ENCODE measurements around the genes NAT9 and OTOP2.

GRCh38 chr17:73228606-73229187 lies 3.5 kb downstream of the FAM104A start:
- PRO-cap: no peak

DNA sequence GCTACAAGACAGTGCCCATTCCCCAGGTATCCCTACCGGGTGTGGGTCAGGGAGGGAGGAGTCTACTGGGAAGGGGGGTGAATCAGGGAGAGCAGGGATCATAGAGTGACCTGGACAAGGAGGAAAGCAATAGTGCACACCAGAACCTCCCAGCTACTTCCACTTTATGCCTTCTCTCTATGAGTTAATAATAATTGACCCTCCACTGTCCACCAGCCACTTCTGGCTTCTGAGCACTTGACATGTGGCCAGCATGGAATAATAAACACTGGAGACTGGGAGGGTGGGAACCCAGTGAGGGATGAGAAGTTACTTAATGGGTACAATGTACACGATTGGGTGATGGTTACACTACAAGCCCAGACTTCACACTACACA lies 11.5 kb downstream of the CDC42EP4 start:
- PRO-cap: no peak

DNA sequence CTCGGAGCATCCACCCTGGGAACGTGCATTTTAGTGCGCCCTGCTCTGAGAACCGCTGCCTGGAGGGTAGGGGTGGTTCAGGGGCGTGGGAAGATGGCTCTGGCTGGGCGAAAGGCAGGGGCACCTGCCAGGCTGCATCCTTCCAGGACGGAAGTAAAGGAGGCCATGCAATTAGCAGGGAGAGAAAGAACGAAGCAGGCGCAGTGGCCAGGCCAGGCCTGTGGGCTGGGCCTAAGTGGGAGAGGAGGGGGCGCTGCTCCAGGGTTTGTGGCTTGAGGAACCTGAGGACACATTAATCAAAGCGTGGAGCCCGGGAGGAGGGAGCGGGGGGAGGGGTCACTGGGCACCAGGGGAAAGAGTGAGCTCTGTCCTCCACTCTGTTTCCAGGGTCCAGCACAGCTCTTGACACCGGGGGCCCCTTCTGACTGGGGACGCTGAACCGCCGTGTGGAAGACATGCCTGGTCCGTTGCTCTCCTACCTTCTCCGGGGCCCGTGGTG lies 49.5 kb upstream of the CDC42EP4 start:
- PRO-cap: no peak

GRCh38 chr17:73474350-73474797 lies 162.6 kb upstream of the CDC42EP4 start:
- PRO-cap: no peak

DNA sequence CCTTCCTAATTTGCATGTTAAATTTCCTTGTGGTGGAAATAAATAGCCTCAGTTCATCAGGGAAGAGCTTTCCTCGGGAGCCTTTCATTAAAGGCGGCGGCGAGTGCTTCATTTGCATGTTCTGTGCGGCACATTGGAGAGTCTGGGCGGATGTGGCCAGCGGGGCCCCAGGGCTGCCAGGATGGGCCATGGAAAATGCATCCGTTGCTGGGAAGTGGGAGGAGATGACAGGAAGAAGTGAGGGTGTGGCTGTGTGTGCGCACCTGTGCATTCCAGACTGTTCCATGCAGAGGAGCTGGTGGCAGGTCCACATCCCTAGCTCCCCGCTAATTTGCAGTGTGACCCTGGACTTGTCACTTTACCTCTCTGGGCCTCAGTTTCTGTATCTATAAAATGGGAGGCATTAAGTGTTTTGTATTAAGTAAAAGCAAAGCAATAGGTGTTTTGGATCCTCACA lies 151.0 kb downstream of the SDK2 start:
- PRO-cap: no peak

GRCh38 chr17:74055383-74056048 lies 148.0 kb upstream of the RPL38 start:
- PRO-cap: no peak

- PRO-cap: no peak
Measured at GRCh38 chr17:74208824-74209537, 4.4 kb upstream of the TTYH2 start.

GRCh38 chr17:74231854-74232246 lies 18.5 kb downstream of the TTYH2 start:
- PRO-cap: no peak

- PRO-cap: no peak
Measured at GRCh38 chr17:74239150-74239536, 25.8 kb downstream of the TTYH2 start.

DNA sequence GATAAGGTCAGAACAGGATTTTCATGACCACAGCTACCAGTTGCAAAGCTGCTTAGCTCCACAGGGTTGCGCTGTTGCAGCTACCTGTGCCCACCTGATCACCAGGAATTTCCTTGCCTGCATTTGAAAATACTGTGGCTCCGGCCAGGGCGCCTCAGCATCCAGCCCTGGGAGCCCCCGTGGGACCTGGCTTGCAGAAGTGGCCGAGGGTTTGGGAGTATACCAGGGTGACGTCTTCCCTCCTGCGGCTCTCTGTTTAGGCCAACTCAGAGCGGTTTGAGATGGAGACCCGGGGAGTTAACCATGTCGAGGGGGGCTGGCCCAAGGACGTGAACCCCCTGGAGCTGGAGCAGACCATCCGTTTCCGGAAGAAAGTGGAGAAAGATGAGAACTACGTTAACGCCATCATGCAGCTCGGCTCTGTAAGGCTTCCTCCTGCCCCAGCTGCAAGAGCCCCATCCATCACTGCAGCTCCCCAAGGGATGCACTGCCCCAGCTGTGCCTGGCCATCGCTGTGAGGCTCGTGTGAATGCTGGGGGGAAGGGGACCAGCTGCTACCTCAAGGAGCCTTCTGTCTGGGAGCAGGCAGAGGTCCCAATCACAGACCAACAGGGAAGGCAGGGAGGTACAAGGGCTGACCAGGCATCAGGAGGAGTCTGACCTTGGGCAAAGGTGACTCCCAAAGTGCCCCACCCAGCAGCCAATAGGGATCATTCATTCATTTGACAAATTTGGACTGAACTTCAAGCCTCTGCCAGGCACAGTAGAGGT lies 10.9 kb downstream of the DNAI2 start:
- PRO-cap: no peak

DNA sequence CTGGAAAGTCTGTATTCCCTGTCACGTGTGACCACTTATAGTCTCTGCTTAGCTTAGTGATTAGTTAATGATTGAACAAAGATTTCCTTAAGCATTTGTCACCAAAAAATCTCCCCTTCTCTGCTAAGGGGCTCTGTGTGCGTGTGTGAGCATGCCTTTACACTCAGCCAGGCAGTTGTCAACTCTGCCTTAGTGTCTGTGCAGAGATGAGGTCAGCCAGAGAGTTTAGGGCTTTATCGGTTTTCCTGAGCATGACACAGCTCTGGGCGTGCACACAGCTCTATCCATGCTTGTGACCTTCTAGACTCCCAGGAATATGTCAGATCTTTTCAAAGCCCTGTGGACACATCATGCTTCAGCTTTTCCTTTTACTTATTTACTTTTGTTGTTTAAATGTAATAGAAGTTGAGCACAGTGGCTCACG lies 21.8 kb downstream of the DNAI2 start:
- PRO-cap: no peak

- PRO-cap: no peak
Measured at GRCh38 chr17:74430390-74430517, 1.6 kb upstream of the GPRC5C start.

DNA sequence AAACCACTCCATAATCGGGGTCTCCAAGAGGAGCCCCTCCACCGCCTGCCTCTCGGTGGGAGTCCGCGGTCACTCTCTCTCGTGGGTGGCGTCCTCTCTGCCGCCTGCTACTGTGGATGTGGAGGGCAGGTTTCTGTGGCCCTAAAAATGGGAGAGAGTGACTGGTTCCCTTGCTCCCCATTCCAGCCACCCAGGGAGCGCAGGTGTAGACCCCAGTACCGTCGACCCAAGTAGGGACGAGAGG lies 770 bp downstream of the GPRC5C start:
- PRO-cap: no peak

DNA sequence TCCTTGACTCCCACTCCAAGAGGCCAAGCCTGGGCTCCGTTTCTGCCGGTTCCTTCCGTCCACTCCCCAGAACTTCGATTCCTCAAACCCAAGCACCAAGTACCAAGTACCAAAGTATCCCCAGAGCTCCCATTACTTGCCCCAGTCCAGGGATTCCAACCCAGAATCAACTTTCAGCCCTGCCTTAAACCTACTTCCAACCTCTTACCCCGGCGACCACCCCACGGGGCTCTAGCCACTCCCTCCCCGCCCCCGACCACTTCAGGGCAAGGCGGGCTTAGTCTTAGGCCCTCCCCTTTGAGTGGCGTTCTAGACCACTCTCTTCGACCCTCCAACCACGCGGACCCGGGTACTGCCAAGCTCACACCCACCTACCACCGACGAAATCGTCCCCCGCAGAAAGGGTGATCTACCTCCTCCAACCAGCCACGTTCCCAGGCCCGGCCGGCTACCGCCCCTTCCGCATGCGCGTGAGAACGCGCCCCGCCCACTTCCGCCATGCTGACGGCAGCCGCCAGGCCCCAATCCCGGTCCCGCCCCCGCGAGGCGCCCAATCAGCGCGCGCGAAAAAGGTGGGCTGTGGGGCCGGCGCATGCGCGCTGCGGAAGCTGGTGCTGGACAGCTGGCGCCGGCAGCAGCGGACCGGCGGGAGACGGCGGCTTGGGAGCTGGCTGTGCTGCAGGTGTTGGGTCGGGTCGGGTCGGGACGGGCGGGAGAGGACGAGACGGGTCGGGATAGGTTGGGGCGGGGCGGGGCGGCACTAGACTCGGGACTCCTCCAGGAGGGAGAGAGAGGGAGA lies at the start of gene NAT9:
NAT9 (minus strand) TSS at position 450 of the 799 bp plus-strand sequence.
- PRO-cap: bidirectional peak, plus-strand start at position 605 of the sequence, minus-strand start at position 436 of the sequence

- PRO-cap: no peak
Measured at GRCh38 chr17:74924017-74924464, at the start of gene OTOP2. Gene OTOP2, plus strand, starts transcription at chr17:74924273.

DNA sequence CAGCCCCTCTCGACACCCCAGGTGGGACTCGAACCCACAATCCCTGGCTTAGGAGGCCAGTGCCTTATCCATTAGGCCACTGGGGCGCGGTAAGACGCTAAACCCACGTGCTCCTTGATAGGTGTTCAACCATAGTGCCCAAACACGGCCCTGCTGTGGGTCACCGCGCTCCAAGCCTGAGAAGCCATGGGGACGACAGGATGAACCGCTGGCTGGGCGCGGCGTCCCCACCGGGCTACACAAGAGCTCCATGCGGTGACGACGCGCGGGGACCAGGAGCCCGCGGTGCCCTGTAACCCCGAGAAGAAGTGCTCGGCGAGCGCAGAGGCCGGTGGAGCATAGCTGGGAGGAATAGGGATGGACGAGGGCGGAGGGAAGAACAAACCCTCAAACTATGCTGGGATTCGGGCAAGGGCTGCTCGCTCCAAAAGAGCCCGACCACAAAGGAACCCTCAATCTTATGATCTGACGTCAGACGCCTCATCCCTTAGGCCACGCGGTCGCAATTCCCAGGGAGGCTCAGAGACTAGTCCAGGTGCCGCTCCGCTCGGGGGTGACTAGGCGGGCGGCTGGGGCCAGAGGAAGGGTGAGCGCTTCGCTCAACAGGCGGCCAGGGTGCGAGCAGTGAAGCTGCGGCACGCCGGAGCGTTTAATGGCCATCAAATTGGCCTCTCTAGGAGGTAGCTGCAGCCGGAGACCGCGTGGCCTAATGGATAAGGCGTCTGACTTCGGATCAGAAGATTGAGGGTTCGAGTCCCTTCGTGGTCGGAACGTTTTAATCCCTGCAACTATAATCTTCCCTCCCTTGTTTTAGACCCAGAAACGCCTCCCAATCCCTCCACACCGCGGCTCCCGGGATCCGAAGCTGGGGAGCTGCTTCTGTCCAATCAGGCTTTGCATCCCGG lies 12.1 kb downstream of the ATP5PD start:
- PRO-cap: no peak

DNA sequence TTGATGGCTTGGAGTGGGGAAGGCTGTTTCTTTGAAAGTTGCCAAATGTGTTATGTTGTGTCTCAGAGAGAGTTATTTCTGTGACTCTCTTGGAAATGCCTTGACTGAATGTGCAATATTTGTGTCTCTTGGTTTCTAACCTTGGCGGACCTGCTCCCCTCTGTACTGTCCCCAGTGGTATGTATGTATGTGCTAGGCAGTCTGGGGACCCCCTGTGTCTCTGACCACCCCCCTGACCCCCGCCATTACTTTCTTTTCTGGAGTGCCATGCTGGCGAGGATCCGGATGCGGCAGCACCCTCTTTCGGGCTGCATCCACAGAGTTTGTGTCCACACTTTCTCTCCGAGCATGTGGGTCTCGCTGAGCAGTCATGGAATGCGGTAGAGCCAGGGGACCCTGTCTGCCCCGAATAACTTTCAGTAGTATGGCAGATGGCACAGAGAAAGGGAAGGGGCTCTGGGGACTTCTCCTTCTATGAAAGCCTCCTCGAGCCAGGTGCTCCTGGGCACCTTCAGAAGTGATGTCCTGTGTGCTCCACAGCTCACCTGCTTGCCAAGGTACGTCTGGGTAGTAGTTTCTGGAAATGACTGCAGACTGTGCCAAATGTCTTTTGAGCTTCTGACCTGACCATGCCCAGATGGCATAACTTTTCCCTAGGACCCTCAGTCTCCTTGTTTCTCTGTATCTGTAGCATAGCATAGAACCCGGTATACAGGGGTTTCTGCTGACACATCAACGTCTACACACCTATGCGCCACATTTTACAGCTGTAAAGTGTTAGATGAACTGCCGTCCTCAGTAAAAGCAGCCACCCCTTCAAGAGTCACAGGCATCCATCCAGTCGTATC lies 17.1 kb downstream of the KCTD2 start:
- PRO-cap: no peak

- PRO-cap: no peak
Measured at GRCh38 chr17:75084216-75084634, 3.5 kb upstream of the SLC16A5 start.

DNA sequence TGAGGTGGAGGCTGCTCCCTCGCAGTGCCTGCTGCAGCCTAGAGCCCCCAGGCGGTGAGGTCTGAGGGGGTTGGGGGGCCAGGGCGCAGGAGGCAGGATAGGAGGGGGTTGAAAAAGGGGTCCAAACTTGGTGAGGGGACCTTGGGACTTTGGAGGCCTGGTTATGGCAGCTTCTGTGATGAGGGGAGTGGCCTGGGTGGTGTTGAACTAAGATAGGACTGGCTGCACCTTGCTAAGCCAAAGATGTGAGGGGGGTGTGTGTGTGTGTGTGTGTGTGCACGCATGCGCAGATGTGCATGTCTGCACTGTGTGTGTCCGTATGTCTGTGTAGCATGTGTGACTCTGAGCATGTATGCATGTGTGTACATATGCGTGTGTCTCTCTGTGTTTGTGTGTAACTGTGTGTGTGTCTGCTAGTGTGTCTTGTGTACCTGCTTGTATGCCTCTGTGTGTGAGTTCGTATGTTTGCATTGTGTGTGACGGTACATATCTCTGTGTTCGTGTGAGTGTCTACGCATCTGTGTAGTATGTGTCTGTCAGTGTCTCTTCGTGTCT lies 4.1 kb downstream of the SLC16A5 start:
- PRO-cap: bidirectional peak, plus-strand start at position 305 of the sequence, minus-strand start at position 209 of the sequence

- PRO-cap: bidirectional peak, plus-strand start at chr17:75114270, minus-strand start at chr17:75114180
Measured at GRCh38 chr17:75113992-75115093, 4.6 kb downstream of the ARMC7 start.